ENCODE measurements around a stretch of chr2.

GRCh38 chr2:131490280-131491421 is 1.5 kb downstream of the MZT2A start:
- PRO-cap, 2 experiments = no peak in any of the 2 experiments
- RAMPAGE, long total RNA, 5 experiments = start-site peak on the minus strand in 1 of 5 experiments, at chr2:131490913-131491130 at its widest, 5 reads per replicate

DNA sequence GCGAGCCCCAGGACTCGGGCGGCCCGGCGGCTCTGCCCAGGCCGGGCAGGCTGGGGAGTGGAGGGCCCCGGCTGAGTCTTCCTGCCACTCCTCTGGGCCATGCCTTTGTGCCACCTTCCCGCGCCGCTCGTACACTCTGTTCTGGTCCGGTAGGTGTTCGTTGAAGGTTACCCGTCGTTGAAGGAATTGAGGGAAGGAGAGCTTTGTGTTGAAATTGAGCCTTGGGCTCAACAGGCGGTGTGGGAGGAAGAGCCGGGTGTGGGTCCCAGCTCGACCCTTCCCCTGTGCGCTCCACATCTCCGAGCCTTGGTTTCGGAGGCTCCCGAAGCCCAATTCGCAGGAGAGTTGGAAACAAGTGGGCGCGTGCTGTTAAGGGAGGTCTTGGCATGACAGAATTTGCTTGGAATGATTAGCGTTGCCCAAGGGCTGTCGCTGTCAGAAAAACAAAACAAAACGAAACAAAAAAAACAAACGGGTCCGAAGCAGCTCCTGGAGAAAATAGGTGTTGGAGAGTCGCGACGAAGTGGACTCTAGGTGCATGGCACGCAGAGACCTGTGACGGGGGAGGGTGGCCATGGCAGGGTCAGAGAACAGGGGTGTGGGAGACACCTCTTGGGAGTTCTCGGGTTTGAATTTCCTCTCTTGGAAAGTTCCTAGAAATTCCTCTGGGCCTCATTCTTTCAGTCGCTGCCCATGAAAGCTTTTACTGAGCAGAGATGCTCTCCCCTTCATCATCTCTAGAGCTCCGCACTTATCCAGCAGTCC is 1.2 kb upstream of the MZT2A start:
- PRO-cap, 2 experiments = peak in 2 of 2 experiments; most common minus-strand start position 143 of the sequence (in 2)
- RAMPAGE, long total RNA, 5 experiments = no peak in any of the 5 experiments

DNA sequence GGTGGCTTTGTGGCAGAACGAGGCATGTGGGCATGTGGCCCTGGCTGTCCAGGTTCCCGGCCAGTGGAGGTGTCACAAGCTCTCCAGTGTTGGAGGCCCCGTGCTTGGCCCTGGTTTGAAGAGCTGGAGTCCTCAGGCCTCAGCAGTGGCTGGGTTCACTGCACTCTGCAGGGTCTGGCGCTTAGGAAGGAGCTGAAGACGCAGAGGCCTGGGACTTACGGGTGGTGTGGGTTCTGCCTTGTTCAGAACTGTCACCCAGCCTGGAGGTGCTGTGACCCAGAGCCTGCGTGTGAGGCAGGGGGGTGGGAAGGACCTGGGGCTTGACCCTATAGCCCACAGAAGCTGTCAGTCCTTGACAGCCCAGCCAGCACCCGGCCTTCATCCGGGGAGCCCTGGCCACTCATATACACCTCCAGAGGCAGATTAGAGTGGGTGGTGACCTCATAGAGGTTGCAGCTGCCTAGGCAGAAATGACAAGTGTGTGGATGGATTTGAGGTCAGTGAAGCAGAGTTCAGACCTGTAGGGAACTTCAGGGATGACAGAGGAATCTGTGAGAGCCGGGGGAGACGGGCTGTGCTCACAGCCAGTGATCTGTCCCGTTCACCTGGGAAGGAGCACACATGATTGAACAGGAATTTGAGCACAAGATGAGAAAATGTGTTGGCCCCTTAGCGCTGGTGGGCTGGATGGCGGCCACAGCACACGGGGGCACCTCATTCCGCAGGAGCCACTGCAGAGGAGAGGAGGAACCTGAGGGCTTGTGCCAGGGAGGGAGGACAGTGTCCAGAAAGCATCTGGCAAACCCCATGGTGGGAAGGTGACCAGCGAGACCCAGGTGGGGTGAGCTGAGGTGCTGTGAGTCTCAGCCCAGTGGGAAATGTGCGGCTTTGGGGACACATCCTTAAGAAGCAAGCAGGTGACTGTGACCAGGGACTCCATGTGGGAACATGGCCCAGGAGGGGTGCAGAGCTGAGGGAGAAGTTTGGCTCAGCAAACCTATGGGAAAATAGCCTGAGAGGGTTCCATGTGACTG is 15.4 kb upstream of the CCDC74A start:
- PRO-cap, 2 experiments = peak in 2 of 2 experiments; most common plus-strand start position 717 of the sequence (in 2); most common minus-strand start position 378 of the sequence (in 1)
- RAMPAGE, long total RNA, 5 experiments = no peak in any of the 5 experiments

GRCh38 chr2:131542881-131543438 is 15.3 kb downstream of the CCDC74A start:
- PRO-cap, 2 experiments = no peak in any of the 2 experiments
- RAMPAGE, long total RNA, 5 experiments = no peak in any of the 5 experiments

- PRO-cap, 2 experiments = no peak in any of the 2 experiments
- RAMPAGE, long total RNA, 5 experiments = no peak in any of the 5 experiments
Measured at GRCh38 chr2:131669043-131669502, 141.4 kb downstream of the CCDC74A start.

- PRO-cap, 2 experiments = no peak in any of the 2 experiments
- RAMPAGE, long total RNA, 5 experiments = no peak in any of the 5 experiments
Measured at GRCh38 chr2:131754395-131755027, 226.8 kb downstream of the CCDC74A start.

- PRO-cap, 2 experiments = peak in 1 of 2 experiments; most common plus-strand start chr2:132424817 (in 1)
- RAMPAGE, long total RNA, 5 experiments = no peak in any of the 5 experiments
Measured at GRCh38 chr2:132424587-132425050, 8.0 kb downstream of the GPR39 start.

DNA sequence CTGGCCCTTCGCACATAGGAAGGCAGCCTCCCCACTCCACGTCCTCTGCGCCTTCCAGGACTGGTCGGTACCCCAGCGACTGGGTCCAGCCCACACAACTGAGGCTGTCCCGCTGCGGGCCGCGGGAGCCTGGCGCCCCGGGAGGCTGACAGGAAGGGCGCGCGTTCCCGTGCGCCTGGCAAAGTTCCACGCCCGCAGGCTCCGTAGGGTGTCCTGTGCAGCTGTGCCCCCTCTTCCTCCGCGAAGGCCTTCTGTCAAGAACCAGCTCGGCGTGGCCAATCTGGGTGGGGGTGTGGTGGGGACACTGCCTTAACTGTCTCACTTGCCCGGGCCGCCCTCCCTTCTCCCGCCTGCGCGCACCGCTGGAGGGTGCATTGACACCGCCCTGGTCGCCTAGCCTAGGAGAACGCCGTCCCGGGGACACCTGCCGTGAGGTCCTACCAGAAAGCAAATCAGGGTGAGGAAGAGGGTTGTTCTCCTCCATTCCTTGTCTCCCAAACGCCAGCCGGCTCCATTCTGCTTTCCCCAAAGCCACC is 585 bp upstream of the LYPD1 start:
- PRO-cap, 2 experiments = no peak in any of the 2 experiments
- RAMPAGE, long total RNA, 5 experiments = no peak in any of the 5 experiments

- PRO-cap, 2 experiments = no peak in any of the 2 experiments
- RAMPAGE, long total RNA, 5 experiments = no peak in any of the 5 experiments
Measured at GRCh38 chr2:133200865-133201414, 367.3 kb downstream of the NCKAP5 start.

GRCh38 chr2:133266561-133267446 is 301.5 kb downstream of the NCKAP5 start:
- PRO-cap, 2 experiments = no peak in any of the 2 experiments
- RAMPAGE, long total RNA, 5 experiments = start-site peak on the minus strand in 3 of 5 experiments, at chr2:133266653-133266928 at its widest, 7 to 37 reads per replicate

DNA sequence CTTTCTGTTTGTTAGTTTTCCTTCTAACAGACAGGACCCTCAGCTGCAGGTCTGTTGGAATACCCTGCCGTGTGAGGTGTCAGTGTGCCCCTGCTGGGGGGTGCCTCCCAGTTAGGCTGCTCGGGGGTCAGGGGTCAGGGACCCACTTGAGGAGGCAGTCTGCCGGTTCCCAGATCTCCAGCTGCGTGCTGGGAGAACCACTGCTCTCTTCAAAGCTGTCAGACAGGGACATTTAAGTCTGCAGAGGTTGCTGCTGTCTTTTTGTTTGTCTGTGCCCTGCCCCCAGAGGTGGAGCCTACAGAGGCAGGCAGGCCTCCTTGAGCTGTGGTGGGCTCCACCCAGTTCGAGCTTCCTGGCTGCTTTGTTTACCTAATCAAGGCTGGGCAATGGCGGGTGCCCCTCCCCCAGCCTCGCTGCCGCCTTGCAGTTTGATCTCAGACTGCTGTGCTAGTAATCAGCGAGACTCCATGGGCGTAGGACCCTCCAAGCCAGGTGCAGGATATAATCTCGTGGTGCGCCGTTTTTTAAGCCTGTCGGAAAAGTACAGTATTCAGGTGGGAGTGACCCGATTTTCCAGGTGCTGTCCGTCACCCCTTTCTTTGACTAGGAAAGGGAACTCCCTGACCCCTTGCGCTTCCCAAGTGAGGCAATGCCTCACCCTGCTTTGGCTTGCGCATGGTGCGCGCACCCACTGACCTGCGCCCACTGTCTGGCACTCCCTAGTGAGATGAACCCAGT is 97.9 kb downstream of the NCKAP5 start:
- PRO-cap, 2 experiments = no peak in any of the 2 experiments
- RAMPAGE, long total RNA, 5 experiments = no peak in any of the 5 experiments

DNA sequence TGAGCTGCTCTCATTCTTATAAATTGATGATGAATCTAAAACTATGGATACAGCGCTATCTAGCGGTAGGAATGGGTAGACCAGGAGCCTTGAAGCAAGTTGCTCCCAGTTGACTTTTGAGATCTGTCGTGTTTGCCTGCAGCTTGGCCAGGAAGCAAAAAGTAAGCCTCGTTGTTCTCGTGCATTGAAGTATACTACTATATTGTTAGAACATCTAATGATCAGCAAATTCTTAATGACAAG is 211.9 kb upstream of the NCKAP5 start:
- PRO-cap, 2 experiments = no peak in any of the 2 experiments
- RAMPAGE, long total RNA, 5 experiments = no peak in any of the 5 experiments

DNA sequence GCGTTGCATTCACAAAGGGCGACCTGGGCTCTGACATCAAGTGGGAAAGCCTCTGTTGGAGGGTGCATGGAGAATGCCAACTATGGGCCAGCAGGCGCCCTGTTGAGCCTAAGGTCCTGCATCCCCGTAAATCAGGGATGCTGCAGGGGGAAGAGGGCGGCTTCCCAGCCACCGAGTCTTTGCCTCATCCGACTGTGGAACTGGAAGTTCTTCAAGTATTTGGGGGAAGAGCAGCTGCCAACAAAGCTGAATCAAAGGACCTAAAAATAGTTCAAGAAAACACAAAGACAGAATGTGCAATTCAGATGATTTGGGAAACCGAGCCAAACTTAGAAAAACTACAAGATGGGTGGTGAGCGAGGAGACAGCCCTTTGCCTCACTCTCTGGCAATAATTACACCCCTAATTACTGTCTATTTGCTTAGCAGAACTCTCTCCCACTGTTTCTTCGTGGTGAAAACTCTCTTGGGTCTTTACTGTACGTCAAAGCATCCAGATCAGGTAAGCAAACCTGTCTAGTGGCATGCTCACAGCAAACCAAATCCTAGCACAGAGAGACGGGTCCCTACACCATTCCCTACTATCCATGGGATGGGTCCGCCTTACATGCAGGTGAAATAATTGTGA is 281.0 kb upstream of the MGAT5 start:
- PRO-cap, 2 experiments = no peak in any of the 2 experiments
- RAMPAGE, long total RNA, 5 experiments = no peak in any of the 5 experiments

DNA sequence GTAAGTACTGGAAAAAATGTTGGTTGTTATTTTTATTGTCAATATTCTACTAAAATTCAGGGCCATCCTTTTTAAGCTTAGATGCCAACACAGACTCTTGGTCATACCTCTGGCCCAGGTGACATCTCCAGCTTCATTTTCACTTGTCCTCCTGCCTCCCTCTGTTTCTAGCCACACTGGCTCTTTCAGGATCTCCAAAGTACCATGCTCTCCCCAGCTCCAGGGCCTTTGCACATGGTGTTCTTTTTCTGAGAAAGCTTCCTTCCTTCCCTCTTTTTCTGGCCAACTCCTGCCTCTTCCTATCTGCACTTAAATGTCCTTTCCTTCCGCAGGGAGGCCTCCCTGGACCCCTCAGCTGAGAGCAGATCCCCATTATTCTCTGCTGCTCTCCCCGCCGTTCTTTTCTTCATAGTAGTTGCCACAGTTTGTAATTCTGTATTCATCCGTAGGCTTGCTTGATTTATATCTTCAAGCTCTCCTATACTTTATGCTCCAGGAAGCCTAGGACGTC is 98.2 kb upstream of the MGAT5 start:
- PRO-cap, 2 experiments = peak in 1 of 2 experiments; most common minus-strand start position 277 of the sequence (in 1)
- RAMPAGE, long total RNA, 5 experiments = no peak in any of the 5 experiments

- PRO-cap, 2 experiments = no peak in any of the 2 experiments
- RAMPAGE, long total RNA, 5 experiments = no peak in any of the 5 experiments
Measured at GRCh38 chr2:134204670-134205046, 49.2 kb upstream of the MGAT5 start.

- PRO-cap, 2 experiments = no peak in any of the 2 experiments
- RAMPAGE, long total RNA, 5 experiments = no peak in any of the 5 experiments
Measured at GRCh38 chr2:134220863-134221658, 32.8 kb upstream of the MGAT5 start.

DNA sequence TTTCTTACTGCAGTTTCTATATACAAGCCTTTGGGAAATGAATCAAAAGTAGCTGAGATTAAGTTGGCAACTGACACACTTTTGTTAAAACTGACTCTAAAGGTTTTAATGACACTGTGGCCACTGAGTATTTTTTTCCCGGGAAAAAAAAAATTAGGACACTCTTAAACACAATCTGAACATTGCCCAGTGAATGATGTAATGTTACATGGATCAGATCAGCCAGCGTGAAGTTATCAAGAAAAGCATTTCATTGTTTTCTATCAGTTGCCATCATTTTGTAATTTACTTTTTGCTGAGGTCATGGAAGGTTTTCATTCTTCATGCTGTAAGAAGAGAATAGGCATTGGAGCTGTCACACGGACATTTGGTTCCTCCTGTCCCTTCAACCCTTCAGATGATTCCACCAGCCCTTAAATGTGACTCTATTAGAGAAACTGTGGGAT is 164.1 kb downstream of the MGAT5 start:
- PRO-cap, 2 experiments = no peak in any of the 2 experiments
- RAMPAGE, long total RNA, 5 experiments = no peak in any of the 5 experiments

DNA sequence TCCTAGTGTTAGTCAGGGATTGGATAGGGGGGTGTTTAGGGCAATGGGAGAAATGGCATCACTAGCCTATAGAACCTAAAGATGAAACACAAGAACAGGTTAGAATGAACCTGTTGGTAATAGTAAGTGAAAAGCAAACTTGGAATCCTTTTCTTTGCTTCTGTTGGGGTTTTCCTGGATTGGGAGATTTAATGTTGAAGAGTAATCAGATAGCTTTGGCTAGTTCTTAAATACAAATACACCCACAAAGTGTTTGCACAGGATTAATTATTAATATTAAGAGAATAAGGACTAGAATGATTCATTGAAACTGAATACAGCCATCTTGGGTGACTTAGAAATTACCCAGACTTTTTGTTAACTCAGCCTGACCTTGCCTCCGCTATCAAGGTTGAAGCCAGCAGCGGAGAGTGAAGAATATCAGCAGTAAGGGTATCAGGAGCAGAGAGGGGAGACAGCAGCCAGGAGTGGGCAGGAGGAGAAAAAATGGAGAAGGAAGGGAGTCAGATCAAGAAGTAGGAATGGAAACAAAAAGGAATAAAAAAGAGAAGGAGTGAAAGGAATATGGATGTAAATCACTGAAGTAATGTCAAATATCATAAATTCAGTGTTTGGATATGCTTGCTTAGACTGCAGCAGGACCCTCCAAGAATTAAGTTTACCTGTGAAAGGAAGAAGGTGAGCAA is 14.5 kb downstream of the CCNT2 start:
- PRO-cap, 2 experiments = no peak in any of the 2 experiments
- RAMPAGE, long total RNA, 5 experiments = no peak in any of the 5 experiments

- PRO-cap, 2 experiments = peak in 2 of 2 experiments; most common plus-strand start chr2:135052756 (in 1); most common minus-strand start chr2:135052632 (in 2)
- RAMPAGE, long total RNA, 5 experiments = no peak in any of the 5 experiments
Measured at GRCh38 chr2:135052437-135052856, 355 bp downstream of the RAB3GAP1 start.

DNA sequence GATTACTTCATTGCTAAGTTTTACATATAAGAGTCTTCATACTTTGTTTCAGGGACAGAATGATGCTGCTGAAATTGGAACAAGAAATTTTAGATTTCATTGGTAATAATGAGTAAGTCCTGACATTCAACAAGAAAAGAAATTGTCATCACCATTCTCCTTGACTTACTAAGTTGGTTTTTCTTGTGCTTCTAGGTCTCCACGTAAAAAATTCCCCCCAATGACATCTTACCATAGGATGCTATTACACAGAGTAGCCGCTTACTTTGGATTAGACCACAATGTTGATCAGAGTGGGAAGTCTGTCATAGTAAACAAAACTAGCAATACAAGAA is 100.3 kb downstream of the R3HDM1 start:
- PRO-cap, 2 experiments = no peak in any of the 2 experiments
- RAMPAGE, long total RNA, 5 experiments = start-site peak on the plus strand in 1 of 5 experiments, centred at position 141 of the sequence, 11 reads per replicate

Data from thyroid gland (tissue), 7 donors.